ENCODE measurements around a stretch of chr6.

GRCh38 chr6:2203153-2203674 lies 42.2 kb downstream of the GMDS start:
- PRO-cap, 3 experiments = no peak in any of the 3 experiments
- RRBS = no CpG with 5 or more reads among the region's 5 CpGs

DNA sequence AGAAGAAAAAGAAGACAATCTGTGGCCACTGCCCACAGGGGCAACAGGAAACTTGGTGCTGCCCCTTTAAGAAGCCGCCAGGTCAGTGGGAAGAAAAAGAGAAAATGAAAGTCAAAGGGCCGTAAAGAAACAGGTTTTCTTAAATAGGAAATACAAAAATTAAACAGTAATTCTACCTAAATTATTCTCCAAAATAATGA lies 23.7 kb downstream of the GMDS start:
- PRO-cap, 3 experiments = no peak in any of the 3 experiments
- RRBS = no CpG with 5 or more reads among the region's 2 CpGs

DNA sequence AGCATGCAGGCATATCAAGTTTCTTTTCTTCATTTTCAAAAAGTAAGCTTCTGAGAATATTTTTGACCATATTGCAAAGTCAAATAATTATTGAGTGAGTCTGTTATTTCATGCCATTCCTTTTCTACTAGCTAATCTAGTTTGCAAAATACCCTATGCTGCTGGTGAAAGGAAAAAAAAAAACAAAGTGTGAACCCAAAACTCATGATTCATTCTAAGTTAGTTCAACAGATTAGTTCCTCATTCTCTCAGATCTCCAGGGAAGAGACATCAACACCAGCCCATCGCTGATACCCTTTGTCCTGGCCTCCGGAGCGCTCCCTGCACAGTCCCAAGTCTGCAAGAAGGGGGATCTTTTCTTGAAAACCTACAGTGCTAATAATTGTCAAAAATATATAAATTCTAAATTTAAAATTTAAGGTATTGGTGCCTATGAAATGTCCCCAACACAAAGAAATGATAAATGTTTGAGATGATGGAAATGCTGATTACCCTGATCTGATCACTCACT lies 106.7 kb upstream of the GMDS start:
- PRO-cap, 3 experiments = no peak in any of the 3 experiments
- RRBS = no CpG with 5 or more reads among the region's 3 CpGs

DNA sequence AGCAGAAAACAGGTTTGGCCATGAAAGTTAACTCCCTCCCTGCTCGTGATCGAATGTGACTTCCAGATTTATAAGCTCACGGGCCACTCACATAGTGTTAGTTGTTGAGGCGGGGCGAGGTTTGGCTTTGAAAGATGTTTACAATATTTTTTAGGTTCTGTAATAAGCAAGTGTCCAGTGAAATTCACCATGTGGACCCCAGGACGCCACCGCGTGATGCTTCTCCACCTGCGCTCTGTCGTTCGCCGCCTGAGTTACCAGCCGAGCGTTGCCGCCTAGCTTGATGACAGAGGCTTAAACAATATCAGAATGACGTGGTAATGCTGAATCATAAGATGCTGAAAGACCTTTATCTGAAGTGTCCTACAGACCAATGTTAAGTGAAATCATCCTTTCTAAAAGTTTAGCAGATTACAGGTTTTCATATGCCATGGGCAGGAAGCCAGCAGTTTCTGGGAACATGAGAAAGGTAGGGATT lies 241.0 kb downstream of the MYLK4 start:
- PRO-cap, 3 experiments = no peak in any of the 3 experiments
- RRBS = no CpG with 5 or more reads among the region's 16 CpGs

- PRO-cap, 3 experiments = peak in 3 of 3 experiments; most common plus-strand start chr6:2634201 (in 1); most common minus-strand start chr6:2634165 (in 2)
- RRBS = 8% methylated on average over 12 of the region's 78 CpGs
Measured at GRCh38 chr6:2633858-2634845, 116.6 kb downstream of the MYLK4 start.

DNA sequence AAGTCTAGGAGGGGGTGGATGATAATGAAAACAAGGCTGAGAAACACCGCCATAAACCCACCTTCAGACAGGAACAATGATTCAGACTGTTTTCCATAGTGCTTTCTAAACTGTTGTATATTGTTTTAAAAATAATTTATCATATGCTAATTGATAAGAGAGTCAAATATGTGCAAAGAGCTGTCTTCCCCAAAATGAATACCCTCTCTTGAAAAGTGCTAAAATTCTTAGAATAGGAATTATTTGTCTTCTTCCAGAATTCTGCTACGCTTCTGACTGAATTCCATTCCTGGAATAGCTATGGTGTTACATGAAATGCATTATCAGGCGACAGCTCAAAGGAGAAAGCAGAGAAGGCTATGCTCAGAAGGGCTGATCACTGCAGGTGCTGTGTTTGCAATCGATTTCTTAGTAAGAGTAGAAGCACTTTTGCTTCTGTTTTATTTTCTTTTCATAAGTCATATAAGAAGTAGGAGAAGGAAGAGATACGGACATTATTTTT lies 7.5 kb downstream of the MYLK4 start:
- PRO-cap, 3 experiments = no peak in any of the 3 experiments
- RRBS = no CpG with 5 or more reads among the region's 5 CpGs

- PRO-cap, 3 experiments = no peak in any of the 3 experiments
- RRBS = no CpG with 5 or more reads among the region's 16 CpGs
Measured at GRCh38 chr6:2769921-2770594, 4.9 kb downstream of the WRNIP1 start.

- PRO-cap, 3 experiments = no peak in any of the 3 experiments
- RRBS = no CpG with 5 or more reads among the region's 11 CpGs
Measured at GRCh38 chr6:2782125-2782617, 17.0 kb downstream of the WRNIP1 start.

GRCh38 chr6:2831462-2832216 lies 10.0 kb downstream of the SERPINB1 start:
- PRO-cap, 3 experiments = peak in 1 of 3 experiments; most common minus-strand start chr6:2831735 (in 1)
- RRBS = no CpG with 5 or more reads among the region's 5 CpGs

DNA sequence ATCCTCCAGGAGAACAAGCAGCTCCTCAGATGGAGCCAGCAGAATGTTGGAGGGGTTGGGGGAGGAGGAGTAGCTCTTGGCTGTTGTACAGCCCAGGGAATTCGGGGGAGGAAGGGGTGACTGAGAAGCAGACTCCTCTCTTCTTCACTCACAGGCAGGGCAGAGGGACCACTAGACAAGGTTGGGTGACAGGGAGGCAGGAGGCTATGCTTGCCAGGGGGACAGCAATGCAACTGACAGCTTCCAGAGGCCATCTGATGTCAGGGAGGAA lies 30.0 kb downstream of the SERPINB9 start:
- PRO-cap, 3 experiments = no peak in any of the 3 experiments
- RRBS = no CpG with 5 or more reads among the region's 1 CpG

- PRO-cap, 3 experiments = no peak in any of the 3 experiments
- RRBS = no CpG with 5 or more reads among the region's 5 CpGs
Measured at GRCh38 chr6:2911156-2911627, 8.1 kb upstream of the SERPINB9 start.

- PRO-cap, 3 experiments = no peak in any of the 3 experiments
- RRBS = no CpG with 5 or more reads among the region's 8 CpGs
Measured at GRCh38 chr6:2963027-2963654, 8.2 kb downstream of the SERPINB6 start.

DNA sequence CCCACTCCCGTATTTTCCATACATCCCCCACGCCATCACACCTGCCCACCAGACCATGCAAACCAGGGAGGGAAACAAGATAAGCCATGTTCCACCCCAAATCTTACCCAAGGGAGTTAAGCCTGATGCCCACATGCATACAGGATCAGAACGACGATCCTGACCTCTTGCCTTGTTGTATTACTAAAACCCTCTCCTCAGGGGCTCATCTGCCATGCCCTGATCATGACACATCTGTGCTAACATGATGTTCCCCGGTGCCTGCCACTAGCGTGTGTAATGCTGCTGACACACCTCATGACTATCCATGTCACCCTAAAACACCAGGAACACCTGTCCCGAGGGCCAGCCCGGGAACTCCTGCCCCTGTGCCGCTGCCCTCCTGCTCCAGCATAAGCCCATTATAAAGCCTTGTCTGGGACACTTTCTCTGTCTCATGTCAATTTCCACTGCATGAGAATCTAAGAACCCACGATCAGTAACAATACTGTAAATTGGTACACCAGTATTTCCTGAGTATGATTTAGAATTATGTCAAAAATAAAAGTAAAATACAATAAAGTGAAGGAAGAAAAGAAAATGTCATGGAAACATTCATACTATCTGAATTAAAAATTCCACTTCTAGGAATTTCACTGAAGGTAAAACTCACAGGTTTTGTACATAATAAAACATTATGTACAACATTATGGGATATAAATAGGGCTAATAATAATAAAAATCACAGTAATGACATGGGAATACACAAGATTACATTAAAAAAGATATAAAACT lies 7.5 kb downstream of the SERPINB6 start:
- PRO-cap, 3 experiments = no peak in any of the 3 experiments
- RRBS = 94% methylated on average over 4 of the region's 10 CpGs

DNA sequence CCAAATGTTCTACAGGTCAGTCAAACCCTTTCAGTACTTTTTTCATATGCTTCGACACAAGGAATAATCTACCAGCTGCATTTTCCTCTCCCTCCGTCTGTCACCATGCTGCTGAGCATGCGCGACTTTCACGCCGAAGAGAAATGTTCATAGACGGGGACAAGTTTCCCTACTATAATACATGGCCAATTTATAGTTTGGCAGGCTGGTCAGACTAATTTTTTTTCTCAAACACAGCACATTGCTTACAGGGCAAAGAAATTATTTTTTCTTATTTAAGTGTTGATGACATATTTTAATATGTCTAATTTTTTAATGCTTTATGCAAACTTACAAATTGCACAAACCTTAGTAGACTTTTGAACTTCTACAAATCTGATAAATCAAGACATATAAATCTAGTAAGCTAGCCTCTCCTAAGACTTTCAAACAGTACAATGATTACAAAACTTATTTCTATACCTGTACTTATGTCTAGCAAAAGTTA lies 6.1 kb downstream of the SERPINB6 start:
- PRO-cap, 3 experiments = no peak in any of the 3 experiments
- RRBS = no CpG with 5 or more reads among the region's 7 CpGs

DNA sequence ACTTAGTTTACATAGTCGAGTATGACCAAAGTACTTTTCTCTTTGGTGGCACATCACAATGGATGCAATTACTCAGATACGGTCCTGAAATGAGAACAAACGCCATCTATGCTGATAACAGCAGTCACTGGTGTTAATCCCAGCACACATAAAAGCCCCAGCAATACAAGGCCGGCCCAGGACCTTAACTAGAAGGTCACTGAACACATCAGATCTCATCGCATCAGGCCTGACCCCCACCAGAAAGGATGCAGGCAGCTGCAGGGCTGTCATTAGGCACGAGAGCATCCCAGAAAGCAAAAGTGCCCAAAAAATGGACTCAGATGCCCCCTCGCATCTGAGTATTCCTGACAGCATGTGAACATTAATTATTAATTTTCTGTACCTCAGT lies 1.1 kb downstream of the SERPINB6 start:
- PRO-cap, 3 experiments = no peak in any of the 3 experiments
- RRBS = no CpG with 5 or more reads among the region's 7 CpGs

GRCh38 chr6:2998252-2998717 lies 1.4 kb upstream of the NQO2 start:
- PRO-cap, 3 experiments = no peak in any of the 3 experiments
- RRBS = no CpG with 5 or more reads among the region's 9 CpGs

- PRO-cap, 3 experiments = no peak in any of the 3 experiments
- RRBS = no CpG with 5 or more reads among the region's 5 CpGs
Measured at GRCh38 chr6:3025716-3026221, 26.1 kb downstream of the NQO2 start.

DNA sequence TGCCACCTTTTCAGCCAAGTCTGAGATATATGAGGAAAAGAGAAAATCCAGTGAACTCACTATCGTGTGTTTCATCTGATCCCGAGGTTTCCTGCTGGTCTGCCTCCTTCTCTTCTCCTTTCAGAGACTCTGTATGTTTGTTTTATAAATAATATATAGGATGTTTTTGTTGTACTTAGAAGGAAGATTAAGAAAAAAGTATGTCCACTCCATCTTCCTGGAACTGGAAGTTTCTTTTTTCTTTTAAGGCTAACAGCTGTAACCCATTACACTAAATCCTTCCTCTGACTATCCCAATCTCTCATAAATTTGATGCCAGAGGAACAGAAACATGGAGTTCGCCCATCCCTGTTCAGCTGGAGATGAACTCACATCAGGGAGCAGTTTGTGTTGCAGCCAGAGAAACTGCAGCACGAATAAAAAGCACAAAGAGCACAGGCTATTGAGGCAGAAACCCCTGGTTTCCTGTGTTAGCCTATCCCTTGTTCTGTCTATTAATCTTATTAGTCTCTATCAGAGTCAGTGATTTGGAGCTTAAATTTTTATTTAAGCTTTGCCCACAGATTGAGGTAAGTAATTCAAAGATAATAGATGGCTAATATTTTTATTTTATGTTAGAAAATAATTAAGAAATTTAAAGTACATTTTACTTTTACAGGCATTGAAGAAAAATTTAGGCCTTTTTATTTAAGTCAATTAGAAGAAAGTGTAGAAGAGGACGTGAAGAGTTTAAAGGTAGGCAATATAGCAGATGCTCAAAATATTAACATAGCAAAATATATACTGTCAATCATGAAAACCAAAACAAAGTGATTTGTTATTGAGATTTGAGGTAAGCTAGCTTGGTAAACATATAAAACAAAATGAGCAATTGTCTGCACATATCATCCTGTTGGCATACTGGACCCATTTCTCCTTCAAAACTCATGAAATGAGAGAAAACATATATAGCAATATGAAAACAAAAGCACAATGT lies 20.9 kb downstream of the RIPK1 start:
- PRO-cap, 3 experiments = no peak in any of the 3 experiments
- RRBS = no CpG with 5 or more reads among the region's 5 CpGs

GRCh38 chr6:3120444-3121085 lies 2.1 kb downstream of the BPHL start:
- PRO-cap, 3 experiments = no peak in any of the 3 experiments
- RRBS = no CpG with 5 or more reads among the region's 9 CpGs

GRCh38 chr6:3136987-3137908 lies 18.7 kb downstream of the BPHL start:
- PRO-cap, 3 experiments = no peak in any of the 3 experiments
- RRBS = no CpG with 5 or more reads among the region's 16 CpGs